Measurements from ENCODE around the gene MARCOL.

DNA sequence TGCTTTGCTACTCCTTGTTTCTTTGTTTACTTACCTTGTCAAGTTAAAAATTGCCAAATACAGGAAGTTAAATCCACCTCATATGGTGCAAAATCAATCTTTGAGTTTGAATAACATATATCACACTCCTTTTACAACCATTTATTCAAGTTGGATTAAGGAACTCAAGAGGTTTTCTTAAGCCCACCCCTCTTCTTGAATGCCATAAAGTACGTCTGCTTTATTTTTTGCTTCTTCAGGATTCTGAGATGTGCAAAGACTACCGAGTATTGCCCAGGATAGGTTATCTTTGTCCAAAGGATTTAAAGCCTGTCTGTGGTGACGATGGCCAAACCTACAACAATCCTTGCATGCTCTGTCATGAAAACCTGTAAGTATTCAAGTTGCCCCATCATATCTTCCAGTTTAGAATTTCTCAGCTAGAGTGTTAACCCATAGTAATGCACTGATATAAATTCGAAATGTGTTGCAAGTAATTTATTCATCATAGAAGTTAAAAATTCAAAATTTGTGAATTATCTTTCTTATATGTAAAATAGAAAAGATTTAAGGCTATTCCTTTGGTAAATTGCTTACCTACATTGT is 37.2 kb upstream of the SPINK14 start:
- PRO-cap, 7 experiments: no peak in any of the 7 experiments
- RAMPAGE, long total RNA, 2 experiments: no peak in any of the 2 experiments

DNA sequence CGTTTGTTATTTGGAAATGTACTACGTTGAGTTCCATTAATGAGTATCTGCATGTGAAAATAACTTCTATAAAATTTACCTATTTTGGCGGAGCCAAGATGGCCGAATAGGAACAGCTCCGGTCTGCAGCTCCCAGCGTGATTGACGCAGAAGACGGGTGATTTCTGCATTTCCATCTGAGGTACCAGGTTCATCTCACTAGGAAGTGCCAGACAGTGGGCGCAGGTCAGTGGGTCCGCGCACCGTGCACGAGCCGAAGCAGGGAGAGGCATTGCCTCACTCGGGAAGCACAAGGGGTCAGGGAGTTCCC is 7.9 kb upstream of the MARCOL start:
- PRO-cap, 7 experiments: no peak in any of the 7 experiments
- RAMPAGE, long total RNA, 2 experiments: no peak in any of the 2 experiments

GRCh38 chr5:148238250-148238697 is at the start of gene MARCOL:
TSS of gene MARCOL (plus strand) at chr5:148238525.
- PRO-cap, 7 experiments: no peak in any of the 7 experiments
- RAMPAGE, long total RNA, 2 experiments: start-site peak on the plus strand in 1 of 2 experiments, at chr5:148238523-148238551 at its widest, 15 reads per replicate

- PRO-cap, 7 experiments: no peak in any of the 7 experiments
- RAMPAGE, long total RNA, 2 experiments: no peak in any of the 2 experiments
Observed at GRCh38 chr5:148394373-148395066, 10.8 kb downstream of the FBXO38 start.

DNA sequence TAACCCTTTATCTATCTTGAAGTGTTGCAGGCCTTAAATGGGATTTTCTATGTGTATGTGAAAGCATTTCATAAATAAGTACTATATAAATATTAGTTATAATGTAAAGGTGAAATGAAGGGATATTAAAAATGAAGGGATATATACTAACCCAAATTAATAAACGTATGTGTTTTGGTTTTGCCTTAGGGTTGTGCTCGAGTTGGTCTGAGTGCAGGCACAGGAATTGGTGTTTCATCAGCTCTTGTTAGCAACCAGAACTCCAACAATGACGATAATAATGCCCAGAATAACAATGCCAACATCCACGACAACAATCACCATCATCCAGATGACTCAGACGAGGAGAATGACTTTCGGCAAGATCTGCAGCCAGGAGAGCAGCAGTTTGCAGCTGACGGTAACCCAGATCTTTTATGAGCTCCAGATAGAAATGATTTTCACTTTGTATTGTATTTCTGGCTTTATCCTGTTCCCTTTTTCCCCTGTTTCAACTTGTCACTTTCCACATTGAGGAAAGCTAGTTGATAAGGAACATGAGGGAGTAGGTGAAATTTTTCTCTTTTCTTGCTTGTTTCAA is 33.1 kb downstream of the FBXO38 start:
- PRO-cap, 7 experiments: no peak in any of the 7 experiments
- RAMPAGE, long total RNA, 2 experiments: no peak in any of the 2 experiments

GRCh38 chr5:148685567-148685843 is 31.2 kb upstream of the HTR4 start:
- PRO-cap, 7 experiments: no peak in any of the 7 experiments
- RAMPAGE, long total RNA, 2 experiments: no peak in any of the 2 experiments

- PRO-cap, 7 experiments: no peak in any of the 7 experiments
- RAMPAGE, long total RNA, 2 experiments: no peak in any of the 2 experiments
Observed at GRCh38 chr5:149024415-149024689, 38.5 kb downstream of the SH3TC2 start.

DNA sequence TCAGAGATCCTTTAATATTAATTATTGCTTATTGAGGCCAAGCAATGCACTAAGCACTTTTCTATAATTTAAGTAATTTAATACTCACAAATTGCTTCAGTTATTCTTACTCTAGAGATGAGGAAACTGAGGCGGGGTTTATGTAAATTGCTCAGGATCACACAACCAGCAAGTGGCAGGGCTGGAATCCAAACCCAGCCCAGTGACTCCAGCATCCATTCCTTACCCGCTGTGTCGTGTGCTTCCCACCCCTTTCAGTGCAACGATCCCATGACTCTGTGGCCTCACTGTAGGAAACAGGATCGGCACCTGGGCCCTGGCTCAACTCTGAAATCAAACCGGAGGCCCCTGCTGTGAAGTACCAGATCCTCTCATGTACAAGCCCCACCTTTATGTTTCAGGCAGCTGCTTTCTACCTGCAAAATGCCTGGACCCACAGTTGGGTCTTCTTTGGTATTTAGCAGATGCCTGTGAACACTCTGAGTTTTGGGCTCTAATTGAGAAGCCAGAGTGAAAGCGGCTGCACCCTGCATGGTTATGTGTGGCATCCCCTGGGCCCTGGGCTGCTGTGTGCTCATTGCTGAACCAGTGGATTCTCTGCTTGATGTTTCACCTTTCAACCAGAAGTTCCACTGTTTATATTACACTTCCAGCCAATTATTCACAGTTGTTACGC is 36.6 kb downstream of the ABLIM3 start:
- PRO-cap, 7 experiments: no peak in any of the 7 experiments
- RAMPAGE, long total RNA, 2 experiments: no peak in any of the 2 experiments

DNA sequence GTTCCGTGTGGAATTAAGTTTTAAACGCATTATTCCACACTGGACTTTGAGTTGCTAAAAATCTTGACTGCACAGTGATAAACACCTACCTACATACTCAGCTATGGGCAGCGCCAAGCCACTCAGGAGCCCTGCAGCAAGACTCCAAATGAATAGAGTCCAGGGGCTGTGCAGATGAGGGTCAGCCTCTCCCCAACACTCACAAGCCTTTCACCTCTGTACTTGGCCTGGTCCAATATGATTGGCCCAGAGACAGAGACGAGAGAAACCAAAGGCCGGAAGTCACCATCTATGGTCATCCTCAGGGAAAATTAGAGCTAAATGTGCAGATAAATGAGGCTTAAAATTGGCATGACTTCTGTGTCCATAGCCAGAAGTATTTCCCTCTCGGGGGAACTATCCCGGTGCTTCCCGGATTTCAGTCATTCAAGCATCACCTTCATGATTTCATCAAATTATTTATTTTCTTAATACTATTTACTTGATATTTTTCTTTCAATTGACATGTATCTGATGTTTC is 8.6 kb upstream of the AFAP1L1 start:
- PRO-cap, 7 experiments: no peak in any of the 7 experiments
- RAMPAGE, long total RNA, 2 experiments: no peak in any of the 2 experiments

DNA sequence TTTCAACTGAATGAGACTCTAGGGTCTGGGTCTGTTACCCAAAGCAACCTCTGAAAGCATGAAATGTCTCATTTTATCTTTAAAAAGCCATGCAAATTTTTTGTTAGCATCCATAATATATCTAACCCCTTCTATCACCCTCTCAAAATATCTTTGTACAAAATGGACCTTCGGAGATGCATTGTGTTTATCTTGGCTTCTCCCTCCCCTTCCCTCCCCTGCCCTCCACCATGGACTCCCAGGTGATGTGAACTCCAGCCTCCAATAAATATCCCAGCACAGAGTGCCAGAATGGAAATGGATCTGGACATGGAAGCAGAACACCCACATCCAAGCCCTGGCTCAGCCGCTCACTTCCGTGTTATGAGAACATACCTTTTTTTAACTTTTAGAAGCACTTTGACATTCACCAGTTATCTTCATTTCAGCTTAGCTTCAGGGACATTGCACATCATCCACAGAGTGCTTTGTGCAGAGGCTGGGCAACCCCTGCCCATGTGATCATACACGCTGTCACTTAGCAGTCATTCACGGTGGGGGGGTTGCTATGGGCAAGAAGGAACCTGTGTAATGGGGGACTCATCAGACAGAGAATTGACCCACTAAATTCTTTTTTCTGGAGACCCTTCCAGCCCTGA is 9.1 kb downstream of the AFAP1L1 start:
- PRO-cap, 7 experiments: no peak in any of the 7 experiments
- RAMPAGE, long total RNA, 2 experiments: no peak in any of the 2 experiments

DNA sequence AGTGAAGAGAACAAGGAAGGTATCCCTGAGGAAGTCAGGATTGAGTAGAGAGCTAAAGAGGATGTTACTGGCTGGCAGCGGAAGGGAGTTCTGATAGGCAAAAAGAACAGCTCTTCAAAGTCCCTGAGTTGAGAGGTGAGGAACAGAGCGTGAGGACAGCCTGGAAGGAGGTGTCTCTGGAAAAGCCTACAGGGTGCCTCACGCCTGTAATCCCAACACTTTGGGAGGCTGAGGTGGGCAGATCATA is 19.3 kb downstream of the AFAP1L1 start:
- PRO-cap, 7 experiments: no peak in any of the 7 experiments
- RAMPAGE, long total RNA, 2 experiments: no peak in any of the 2 experiments

DNA sequence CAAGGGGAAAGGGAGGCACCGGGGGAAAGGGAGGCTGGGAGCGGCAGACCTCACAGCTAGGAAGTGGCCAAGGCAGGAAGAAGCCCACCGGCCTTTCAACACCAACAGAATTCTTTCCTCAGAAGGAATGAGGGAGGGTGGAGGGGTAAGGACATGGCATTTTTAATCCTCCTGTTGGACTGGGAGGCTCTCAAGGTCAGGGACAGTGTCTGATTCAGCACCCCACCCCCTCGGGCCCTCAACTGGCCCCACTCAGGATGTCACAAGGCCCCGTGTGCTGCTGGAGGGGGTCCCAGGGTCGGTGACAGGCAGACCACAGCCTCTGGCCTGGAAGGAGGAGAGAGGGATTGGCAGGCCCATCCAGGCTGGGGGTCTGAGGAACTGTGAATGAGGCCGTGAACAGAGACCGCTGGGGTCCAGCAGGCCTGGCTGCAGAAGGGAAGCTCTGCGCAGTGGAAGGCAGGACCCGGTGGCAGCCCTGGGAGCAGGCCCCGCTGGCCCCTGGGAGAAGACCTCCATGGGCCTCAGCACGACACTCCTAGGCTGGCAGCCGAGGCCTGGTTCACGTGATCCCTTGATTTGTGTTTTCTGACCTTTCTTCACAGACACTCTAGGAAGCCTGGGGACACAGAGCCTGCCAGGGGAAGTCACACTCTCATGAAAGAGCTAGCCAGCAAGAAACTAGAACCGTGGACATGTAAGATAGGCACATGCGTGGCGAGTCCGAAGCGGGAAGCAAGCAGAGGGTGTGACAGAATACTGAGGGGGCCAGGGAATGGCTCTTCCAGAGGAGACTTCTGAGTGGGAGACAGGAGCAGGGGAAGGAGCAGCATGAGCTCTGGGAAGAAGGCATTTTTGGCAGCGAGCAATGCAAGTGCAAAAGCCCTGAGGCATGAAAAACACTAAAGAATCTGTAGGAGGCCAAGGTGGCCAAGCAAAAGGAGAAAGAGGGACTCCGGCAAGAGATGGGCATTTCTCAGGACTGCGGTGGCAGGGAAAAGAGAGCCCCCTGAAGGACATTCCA is 26.4 kb upstream of the IL17B start:
- PRO-cap, 7 experiments: peak in 3 of 7 experiments; most common plus-strand start position 613 of the sequence (in 1); most common minus-strand start position 447 of the sequence (in 1)
- RAMPAGE, long total RNA, 2 experiments: no peak in any of the 2 experiments

GRCh38 chr5:149417206-149417795 is 38.2 kb upstream of the IL17B start:
- PRO-cap, 7 experiments: peak in 7 of 7 experiments; most common plus-strand start chr5:149417580 (in 2); most common minus-strand start chr5:149417503 (in 7)
- RAMPAGE, long total RNA, 2 experiments: no peak in any of the 2 experiments

DNA sequence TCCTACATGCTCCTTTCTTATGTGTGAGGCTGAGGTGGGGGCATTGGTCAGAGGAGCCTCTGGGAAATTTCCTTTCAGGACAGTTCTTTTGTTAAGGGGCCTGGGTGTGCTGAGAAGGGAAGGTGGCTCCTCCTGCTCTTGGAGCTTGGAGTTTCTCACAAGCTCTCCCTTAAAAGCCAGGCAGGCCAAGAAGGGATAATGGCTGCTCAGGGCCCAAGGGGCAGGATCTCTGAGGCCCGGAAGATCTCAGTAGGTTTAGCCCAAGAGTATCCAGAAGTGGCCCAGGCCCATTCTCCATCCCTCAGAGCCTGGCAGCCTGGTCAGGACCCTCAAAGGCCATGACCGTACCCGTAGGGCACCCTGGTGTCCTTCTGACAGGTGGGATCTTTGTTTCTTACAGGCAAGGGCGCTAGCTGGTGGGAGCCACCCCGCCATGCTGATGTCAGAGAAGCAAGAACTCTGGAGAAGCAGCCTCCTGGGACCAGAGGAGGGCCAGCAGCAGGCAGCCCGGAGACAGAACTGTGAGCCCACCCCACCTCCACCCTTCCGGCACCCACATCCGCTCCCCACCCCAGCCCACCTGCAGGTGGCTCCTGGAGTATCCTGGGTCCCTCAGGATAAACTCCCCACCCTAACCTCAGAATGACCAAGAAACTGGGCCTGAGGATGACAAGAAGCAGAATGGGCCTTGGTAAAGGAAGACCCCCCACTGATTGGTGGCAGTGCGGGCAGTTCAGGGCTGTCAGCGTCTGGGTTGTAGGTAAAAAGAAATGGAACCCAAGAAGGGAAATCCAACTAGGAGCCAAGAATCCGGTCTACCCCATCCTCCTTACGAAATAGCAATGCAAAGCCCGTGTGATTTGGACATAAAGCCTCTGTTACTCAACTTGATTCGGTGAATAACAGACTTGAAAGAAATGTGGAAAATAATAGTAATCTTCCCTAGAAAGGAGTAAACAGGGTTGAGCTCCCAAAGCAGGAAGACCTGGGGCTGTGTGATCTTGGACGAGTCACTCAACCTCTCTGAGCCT is 42.3 kb upstream of the IL17B start:
- PRO-cap, 7 experiments: no peak in any of the 7 experiments
- RAMPAGE, long total RNA, 2 experiments: no peak in any of the 2 experiments

DNA sequence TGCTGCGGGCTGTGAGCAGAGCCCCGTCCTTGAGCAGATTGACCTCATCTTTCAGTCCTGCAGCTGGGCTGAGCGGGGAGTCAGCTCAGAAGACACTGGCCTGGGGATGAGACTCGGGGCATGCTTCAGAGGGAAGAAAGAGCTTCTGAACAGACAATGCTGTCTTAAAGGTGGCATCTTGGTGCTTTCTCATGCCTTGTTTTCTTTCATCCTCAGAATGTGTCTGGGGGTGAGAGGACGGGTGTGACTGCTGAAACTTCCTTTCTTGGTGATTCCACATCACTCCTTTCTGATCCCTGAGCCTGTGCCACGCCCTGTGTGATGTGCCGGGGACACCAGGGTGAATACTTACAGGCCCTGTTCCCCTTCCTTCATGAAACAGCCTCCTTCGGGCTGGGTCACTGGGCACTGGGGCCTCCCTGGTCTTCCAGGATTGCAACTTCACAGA is 43.9 kb upstream of the IL17B start:
- PRO-cap, 7 experiments: peak in 7 of 7 experiments; most common plus-strand start position 54 of the sequence (in 7)
- RAMPAGE, long total RNA, 2 experiments: no peak in any of the 2 experiments

DNA sequence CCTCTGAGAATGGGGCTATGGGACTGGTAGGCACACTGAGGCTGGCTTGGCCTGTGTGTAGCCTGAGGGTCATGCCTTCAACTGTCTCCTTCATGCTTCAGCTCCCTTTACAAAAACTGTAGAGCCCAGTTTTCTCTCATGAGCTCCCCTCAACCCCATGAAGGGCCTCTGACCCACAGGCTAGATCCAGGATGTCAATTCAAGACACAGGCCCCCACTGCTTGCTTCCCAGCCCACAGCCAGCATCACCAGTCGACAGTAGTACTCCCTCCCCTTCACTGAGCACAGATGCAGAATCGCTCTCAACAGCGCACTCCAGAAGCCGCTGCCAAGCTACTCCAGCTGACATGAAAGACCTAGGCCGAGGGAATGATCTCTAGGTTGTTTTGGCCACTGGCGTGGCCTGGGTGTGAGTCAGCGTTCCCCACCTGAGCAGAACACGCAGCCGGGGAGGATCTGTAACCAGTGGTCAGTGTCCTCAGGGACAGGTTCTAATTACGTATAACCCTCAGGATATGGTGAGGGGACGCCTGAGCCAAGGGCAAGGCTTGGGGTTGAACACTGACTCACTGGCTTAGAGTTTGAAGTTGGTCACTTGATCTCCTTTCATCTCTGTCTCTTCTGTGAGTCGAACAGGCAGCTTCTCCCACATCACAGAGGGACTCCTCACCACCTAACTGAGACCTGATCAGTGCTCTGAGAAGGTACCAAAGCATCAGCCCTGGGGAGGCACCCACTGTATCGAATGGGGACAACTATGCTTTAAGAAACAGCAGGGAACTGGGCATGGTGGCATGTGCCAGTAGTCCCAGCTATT is 76.8 kb upstream of the IL17B start:
- PRO-cap, 7 experiments: no peak in any of the 7 experiments
- RAMPAGE, long total RNA, 2 experiments: no peak in any of the 2 experiments

DNA sequence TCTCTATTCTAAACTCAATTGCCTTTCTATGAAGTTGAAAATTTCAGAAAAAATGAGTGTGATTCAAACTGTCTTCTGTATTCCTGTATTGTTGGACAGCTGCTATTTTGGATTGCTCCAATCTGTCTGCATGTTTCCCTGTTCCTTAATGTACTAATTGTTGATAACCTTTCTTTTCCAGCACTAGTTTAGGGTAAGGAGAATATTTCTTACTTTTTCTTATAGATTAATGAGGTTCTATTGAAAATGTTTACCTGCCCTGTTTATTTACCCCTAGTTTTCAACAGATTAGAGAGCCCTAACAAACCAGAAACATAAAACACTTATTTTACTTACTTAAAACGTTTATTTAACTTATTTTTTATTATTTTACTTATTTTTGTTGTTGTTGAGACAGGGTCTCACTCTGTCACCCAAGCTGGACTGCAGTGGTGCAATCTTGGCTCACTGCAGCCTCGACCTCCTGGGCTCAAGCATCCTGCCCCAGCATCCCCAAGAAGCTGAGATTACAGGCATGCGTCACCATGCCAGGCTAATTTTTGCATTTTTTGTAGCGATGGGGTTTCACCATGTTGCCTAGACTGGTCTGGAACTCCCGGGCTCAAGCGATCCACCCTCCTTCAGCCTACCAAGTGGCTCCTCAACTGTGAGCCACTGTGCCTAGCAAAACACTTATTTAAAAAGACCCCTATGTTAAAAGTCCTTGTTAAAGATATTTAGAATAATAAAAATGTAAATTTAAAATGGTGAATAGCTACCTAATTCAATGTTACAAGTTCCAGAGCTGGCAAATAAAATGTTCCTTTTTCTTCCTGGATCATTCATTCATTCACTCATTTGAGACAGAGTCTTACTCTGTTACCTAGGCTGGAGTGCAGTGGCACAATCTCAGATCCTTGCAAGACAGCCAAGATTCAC is 42.4 kb downstream of the CSNK1A1 start:
- PRO-cap, 7 experiments: no peak in any of the 7 experiments
- RAMPAGE, long total RNA, 2 experiments: no peak in any of the 2 experiments

DNA sequence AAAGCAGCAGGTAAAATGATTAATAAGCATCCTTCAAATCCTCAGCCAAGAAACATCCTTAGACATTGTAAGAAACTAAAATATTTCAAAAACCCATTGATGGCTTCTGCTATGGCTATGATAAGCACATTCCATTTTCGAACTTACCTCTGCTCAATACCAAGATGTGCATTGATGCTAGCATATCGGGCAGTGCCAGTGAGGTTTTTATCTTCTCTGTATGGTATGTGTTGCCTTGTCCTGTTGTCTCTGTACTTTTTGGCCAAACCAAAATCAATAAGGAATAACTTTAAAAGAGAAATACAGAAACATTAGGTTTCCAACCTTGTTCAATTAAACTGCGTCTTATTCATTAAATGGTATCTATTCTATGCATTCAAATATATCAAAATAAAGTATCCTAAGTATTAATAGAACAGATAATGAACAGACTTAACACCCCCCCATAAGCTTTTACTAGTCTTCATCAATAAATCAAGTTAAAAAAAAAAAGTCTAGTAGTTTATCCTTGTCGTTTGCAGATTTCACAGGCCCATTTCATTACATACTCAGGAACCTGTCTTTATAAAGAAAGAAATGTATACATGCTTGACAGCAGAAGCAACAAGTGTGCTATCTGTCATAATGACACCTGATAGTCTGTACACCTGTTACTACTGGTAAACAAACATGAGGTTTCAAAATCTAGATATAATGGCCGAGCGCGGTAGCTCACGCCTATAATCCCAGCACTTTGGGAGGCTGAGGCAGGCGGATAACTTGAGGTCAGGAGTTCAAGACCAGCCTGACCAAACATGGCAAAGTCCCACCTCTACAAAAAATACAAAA is 38.1 kb downstream of the CSNK1A1 start:
- PRO-cap, 7 experiments: no peak in any of the 7 experiments
- RAMPAGE, long total RNA, 2 experiments: no peak in any of the 2 experiments

DNA sequence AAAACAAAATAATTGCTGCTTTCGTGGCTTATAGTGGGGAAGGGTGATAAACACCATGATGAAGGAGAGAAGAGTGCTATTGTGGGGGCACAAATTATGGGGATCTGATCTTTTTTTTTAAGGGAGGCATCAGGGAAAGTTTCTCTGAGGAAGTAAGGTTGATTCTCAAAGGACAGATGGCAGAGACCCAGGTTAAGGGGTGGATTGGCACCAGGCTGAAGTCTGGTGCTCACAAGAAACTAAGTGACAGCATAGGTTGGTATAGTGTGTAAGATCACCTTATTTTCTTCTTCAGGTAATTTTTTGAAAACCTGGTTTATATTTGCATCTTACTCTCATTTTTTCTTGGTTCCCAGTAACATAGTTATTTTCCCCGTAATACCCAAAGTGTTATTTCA is 18.0 kb downstream of the CSNK1A1 start:
- PRO-cap, 7 experiments: no peak in any of the 7 experiments
- RAMPAGE, long total RNA, 2 experiments: no peak in any of the 2 experiments

- PRO-cap, 7 experiments: no peak in any of the 7 experiments
- RAMPAGE, long total RNA, 2 experiments: no peak in any of the 2 experiments
Observed at GRCh38 chr5:149618523-149619455, 37.5 kb downstream of the ARHGEF37 start.

Measured in ovary (tissue), 7 donors.